Neural progenitor cell (in vitro differentiated cells): Measurements from ENCODE around the genes KCNMB2 and ZMAT3.

- RAMPAGE, long total RNA = no peak
These were observed 30.7 kb downstream of the TBL1XR1 start for GRCh38 chr3:177166496-177167103.

GRCh38 chr3:177196041-177197022, 950 bp downstream of the TBL1XR1 start:
- RAMPAGE, long total RNA = no peak

DNA sequence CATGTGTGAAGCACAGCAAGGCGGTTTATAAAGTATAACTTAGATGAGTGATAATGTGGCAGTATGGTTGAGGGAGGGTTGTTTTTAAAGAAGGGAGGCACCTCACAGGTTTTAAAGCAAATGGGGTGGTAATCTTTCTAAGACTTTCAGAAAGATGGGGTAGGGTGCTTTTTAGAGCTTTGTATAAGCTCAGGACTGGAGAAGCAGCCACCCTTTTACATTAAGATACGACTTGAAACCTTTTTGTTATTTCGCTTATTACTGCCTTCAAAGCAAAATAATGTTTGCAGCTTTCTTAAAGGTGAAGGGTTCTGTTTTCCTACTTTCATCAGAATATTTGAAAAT, 1.1 kb upstream of the TBL1XR1 start:
- RAMPAGE, long total RNA = no peak

- RAMPAGE, long total RNA = no peak
These were observed 49.5 kb upstream of the TBL1XR1 start for GRCh38 chr3:177246709-177247293.

DNA sequence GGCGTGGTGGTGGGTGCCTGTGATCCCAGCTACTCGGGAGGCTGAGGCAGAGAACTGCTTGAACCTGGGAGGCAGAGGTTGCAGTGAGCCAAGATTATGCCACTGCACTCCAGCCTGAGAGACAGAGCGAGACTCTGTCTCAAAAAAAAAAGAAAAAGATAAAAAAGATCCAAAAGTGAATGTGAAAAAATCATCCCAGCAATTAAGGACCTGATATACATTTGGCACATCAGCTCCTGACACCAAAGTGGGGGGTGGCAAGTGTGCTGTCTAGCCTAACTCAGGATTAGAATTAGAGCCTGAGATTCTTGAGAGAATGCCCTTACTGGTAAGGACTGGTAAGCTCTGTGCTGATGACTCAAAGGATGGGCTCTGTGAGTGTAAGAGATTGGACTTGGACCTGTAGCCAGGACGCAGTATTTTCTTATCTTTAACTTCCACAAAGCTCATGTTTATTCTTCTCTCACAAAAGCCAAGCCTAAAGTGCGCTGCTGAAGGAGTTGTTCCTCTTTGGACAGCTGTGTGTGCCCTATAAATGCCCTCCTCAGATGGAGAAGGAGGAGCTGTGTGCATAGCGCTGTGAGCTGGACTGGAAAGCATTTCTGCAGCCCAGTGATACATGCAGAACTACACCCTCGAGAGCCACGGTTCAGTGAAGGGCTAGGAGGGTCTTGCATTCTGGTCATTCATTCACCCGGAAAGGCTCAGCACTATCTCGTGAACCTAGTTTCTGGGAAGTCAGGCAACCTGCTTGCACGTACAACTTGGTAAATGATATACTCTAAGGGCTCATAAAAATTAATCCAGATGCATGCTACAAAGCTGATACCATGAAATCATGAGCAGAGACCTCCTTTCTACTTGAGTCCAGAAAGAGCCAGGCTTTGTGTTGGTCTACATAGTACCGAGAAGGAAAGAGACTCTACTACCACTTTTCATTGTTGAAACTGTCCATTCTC, 102.8 kb upstream of the TBL1XR1 start:
- RAMPAGE, long total RNA = no peak

GRCh38 chr3:177483572-177484015, 286.3 kb upstream of the TBL1XR1 start:
- RAMPAGE, long total RNA = no peak

GRCh38 chr3:177642302-177643148, 445.2 kb upstream of the TBL1XR1 start:
- RAMPAGE, long total RNA = no peak

DNA sequence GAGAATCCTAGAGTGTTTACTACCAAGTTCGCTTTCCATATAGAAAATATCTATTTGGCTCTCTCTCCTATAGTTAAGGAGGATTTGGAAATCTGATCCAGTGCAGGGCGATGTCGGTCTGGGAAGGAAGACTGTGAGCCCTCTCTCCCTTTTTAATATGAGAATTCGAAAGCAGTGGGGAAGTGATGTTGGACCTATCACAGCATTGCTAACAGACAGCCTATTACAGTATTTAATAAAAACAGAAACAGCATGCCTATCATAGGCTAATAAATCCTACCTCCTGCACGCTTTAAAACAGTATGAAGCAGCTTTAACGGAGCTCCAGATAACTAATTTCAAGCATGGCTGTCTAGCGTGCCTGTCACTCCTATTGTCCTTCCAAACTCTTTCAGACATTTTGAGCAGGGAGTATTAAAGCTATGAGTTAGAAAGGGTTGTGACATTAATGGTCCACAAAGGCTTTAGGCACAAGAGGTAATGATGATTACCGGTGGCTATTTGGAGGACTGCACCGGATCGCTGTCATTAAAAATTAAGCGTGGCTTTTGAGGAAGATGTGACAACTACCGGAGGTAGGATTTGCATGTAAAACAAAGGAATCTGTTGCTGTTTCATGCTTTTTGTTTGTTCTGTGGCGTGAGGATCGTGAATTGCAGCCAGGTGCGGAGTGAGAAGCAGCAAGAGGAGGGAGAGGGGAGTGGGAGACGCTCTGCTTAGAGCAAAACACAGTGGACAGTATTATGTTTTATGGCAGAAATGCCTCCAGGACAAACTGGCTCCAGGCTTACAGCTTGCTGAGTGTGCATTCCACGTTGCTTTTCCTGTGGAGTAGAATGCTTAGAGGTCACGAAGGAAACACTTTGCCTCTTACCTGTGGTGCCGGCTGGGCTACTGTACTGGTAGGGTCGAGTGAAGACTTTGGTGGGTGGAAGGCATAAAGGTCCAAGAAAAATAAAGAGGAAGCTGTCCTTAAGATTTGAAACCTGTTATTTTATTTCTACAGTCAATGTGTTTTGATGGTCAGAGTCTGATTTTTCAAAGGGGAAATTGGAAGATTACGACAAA, at the start of gene KCNMB2:
KCNMB2 (plus strand) TSS at position 300 of the 1,068 bp plus-strand sequence.
- RAMPAGE, long total RNA = no peak

GRCh38 chr3:179017179-179017751, 54.3 kb downstream of the ZMAT3 start:
- RAMPAGE, long total RNA = no peak

DNA sequence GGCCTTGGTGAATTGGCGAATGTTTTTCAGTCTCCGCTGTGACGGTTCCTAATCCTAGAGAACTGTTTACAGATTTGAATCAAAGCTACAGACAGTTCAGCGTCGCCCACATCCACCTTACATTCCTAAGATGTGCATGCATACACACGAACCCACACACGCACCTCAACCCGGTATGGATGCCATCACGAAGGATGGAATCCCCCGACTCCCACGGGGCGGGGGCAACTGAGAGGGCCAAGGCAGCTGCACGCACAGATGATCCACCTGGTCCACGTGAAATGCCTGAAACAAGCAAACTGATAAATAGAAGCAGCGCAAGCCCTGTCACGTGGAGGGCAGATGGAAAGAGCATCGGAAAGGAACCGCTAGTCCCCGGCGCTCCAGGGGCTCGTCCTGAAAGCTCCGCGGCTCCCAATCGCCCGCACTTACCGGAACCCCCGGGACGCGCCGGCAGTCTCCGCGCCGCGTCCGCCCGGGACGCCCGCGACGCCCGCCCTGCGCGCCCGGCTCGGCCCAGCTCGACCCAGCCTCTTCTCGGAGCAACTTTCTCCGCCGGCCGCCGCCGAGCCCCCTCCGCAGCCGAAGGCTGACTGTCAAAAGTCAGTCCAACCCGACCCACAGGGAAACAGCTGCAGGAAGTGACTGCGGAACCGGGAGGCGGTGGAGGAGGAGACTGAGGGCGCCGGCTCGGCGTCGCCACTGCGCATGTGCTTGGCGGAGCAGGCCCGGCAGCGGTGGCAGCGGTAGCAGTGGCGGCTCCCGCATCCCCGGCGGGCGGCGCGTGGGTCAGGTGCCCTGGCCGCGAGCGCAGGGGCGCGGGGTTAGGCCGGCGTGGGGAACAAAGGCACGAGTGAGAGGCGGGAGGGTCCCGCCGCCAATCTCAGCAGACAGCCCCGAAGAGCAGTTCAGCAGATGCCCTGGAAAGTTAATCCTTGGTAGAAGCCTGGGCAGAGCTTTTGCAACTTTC, at the start of gene ZMAT3:
ZMAT3 (minus strand) TSS at position 647 of the 970 bp plus-strand sequence.
- RAMPAGE, long total RNA = no peak

- RAMPAGE, long total RNA = no peak
These were observed 31.9 kb upstream of the GNB4 start for GRCh38 chr3:179483299-179483523.

- RAMPAGE, long total RNA = no peak
These were observed 334 bp upstream of the USP13 start for GRCh38 chr3:179652487-179652924.

DNA sequence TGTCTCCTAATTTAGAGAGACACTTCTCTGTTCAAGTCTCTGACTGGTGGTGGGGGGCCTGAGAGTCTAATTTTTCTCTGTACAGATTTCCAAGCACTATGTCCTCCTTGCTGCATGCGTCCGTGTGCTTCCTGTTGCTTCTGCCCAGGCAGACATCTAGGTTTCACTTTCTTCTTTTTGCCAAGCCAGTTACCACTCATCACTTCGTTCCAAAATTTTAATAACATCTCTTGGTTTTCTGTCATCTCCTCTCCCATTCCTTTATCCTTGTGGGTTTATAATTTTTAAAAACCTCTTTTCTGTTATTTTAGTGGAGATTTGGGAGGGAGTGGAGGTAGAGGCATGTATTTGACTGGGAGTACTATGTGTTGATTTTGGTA, 276.5 kb upstream of the DNAJC19 start:
- RAMPAGE, long total RNA = no peak

GRCh38 chr3:181620192-181620471, 91.6 kb upstream of the SOX2 start:
- RAMPAGE, long total RNA = no peak

GRCh38 chr3:181942291-181942626, 230.5 kb downstream of the SOX2 start:
- RAMPAGE, long total RNA = no peak

- RAMPAGE, long total RNA = no peak
These were observed 453.6 kb downstream of the SOX2 start for GRCh38 chr3:182165320-182165706.

GRCh38 chr3:182962148-182962634, 18.1 kb downstream of the DCUN1D1 start:
- RAMPAGE, long total RNA = no peak

- RAMPAGE, long total RNA = no peak
These were observed 867 bp downstream of the LAMP3 start for GRCh38 chr3:183161621-183162112.

DNA sequence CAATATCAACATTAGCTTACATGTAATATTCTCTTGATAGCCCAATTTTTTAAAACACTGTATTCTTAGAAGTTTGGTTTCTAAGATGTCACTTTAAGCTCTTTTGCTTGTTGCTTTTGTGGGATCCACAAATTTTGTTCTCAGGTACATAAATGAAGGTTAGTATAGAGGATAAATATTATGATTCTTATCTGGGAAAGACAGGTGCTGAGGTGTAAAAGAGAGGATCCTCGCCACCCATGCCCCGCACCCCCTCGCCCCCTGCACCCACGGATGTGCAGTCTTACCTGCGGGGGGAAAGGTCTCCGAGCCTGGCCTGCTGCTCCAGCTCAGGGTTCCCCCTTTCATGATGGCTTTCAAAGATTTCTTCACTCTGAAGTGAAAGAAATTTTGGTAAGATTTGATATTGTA, 23.5 kb downstream of the B3GNT5 start:
- RAMPAGE, long total RNA = no peak

DNA sequence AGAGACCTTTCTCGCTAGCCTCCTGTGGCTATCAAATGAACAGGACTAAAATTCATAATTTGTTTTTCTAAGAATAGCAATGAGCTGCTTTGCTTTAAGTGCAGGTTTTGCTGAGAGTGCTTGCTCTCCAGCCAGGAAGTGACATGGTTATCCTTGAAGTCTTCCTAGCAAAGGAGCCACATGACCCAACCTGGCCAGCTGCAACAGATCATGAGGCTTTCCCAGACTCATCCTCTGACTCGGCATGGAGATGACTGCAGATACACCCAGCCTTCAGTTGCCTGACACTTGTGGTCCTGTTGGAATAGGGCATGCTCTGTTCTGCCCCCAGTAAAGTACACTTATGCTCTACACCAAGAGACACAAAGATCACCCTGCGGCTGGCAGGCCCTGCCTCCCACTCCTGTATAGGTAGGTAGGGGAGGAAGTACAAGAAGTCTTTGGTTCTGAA, 35.9 kb downstream of the MCF2L2 start:
- RAMPAGE, long total RNA = no peak